Cardiac atrium fibroblast (primary cell): ENCODE measurements around the genes IFT46 and CENATAC.

- RAMPAGE, long total RNA = start-site peak on the minus strand at chr11:118565901-118565923, 30 and 10 reads in 2 replicates
Measured at GRCh38 chr11:118565824-118566335, at the start of gene IFT46. Gene IFT46 (minus strand): TSS chr11:118565931.

- RAMPAGE, long total RNA = no peak
Measured at GRCh38 chr11:118606113-118606548, 1.3 kb upstream of the PHLDB1 start.

GRCh38 chr11:118617930-118618631 is 10.7 kb downstream of the PHLDB1 start:
- RAMPAGE, long total RNA = no peak

DNA sequence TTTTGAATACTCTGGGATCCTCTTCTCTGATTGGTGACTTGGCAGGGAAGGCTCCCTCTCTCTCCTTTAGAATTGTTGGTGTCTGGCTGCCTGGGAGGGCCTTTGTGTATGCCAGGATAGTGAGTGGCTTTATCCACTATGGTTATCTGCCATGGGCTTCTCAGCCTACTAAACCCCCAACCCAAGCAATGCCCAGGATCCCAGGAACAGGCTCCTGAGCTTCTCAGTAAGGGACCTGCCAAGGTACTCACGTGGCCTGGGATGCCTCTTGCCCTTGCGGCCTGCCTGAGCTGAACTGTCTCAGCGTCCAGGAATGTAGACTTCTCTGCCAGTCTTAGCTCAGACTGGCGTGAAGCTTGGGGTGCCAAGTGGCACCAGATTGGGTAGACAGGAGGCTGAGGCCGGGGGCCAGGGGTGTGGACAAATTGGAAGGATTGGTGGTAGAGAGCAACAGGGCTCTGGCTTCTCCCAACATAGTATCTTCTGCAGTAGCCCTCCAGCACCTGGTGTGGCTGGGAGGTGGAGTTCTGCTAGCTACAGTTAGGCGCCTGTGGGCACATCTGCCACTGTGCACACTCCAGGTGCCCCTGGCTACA is 15.5 kb downstream of the PHLDB1 start:
- RAMPAGE, long total RNA = no peak

DNA sequence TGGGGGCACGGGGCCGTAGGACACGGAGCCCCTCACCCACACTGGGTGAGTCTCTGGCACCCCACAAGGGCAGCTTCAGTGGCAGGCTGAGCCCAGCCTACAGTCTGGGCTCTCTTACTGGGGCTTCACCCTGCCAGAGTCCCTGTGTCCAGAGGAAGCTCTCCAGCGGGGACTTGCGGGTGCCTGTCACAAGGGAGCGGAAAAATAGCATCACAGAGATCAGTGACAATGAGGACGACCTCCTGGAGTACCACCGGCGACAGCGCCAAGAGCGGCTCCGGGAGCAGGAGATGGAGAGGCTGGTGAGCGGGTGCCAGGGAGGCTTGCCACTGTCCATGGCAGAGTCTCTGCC is 20.9 kb downstream of the PHLDB1 start:
- RAMPAGE, long total RNA = no peak

DNA sequence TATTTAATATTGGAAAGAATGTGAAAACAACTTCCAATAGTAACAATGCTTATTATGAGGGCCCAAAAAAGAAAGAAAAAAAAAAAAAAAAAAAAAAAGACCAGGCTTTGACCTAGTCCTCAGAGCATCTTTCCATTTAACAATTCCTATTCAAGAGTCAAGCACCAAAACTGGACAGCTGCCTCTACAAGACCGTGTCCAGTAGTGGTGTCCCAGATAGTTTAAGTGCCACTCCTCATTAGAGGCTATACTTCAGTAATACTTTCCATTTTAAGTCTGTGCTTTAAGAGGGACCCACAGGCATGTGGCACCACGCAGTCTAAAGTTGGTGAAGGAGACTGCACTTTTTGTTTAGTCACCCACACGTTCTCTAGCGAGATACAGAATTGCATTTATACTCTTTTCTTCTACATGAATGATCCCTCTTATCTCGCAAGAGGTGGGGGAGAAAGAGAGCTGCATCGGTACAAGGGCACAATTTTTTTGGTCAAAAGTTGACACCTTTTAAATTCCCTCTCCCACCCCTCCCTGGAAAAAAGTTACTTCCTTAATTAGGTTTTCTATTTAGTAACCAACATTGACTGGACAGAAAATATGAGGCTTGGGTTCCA is 41.6 kb downstream of the DDX6 start:
- RAMPAGE, long total RNA = no peak

GRCh38 chr11:118762616-118763019 is 28.3 kb downstream of the DDX6 start:
- RAMPAGE, long total RNA = no peak

GRCh38 chr11:118792086-118793207 is 1.5 kb upstream of the DDX6 start:
- RAMPAGE, long total RNA = no peak

DNA sequence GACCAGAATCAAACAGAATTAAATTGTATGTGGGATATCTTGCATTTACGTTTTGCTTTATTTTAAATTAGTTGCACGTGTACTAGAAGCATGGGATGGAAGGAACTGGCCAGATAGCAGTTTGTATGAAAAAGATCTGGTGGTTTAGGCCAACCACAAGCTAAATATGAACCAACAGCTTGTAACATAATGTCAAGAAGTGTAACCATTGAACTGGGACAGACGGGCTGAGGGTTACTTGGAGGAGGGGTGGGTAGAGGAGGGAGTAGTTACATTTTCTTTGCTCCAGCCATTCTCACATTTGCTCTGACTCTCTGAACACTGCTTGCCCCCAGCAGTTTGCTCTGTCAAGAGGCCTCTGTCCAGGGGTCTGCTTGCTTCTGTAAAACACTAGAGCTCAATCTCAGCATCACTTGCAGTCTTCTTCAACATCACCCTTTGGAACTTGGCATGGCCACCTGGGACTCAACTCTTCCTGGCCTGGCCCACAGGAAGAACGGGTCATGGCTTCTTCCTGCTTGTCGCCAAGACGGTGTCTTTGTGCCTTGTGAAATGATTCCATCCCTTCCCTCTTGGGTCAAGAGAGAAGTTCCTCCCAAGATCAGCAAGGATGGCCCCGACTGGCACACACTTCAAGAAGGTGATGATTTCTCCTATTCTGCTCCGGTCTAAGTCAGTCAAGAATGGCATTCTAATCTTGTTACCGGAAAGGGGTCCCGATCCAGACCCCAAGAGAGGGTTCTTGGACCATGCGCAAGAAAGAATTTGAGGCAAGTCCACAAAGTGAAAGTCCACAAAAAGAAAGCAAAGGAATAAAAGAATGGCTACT is 31.5 kb upstream of the CXCR5 start:
- RAMPAGE, long total RNA = no peak

GRCh38 chr11:118889906-118890338 is 6.2 kb downstream of the CXCR5 start:
- RAMPAGE, long total RNA = no peak

DNA sequence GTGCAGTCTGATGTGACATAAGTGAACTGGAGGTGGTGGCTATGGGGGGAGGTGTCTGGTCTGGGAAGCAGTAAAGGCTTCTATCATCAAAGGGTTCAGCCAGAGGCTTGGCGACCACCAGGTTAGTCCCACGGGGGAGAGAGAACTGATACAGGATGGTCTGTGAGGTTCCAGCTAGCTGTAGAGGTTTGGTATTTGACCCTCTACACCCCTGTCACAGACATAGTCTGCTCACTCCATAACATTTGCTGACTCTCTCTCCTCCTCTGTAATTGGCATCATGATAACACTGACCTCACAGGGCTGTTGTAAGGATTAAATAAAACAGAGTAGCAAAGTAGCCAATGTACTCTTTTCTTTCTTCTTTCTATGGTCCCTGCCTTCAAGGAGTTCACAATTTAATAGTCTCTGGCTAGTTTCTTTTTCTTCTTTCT is 19.5 kb downstream of the BCL9L start:
- RAMPAGE, long total RNA = no peak

GRCh38 chr11:118907147-118908256 is 18.2 kb downstream of the BCL9L start:
- RAMPAGE, long total RNA = no peak

- RAMPAGE, long total RNA = no peak
Measured at GRCh38 chr11:118924253-118924533, 1.5 kb downstream of the BCL9L start.

DNA sequence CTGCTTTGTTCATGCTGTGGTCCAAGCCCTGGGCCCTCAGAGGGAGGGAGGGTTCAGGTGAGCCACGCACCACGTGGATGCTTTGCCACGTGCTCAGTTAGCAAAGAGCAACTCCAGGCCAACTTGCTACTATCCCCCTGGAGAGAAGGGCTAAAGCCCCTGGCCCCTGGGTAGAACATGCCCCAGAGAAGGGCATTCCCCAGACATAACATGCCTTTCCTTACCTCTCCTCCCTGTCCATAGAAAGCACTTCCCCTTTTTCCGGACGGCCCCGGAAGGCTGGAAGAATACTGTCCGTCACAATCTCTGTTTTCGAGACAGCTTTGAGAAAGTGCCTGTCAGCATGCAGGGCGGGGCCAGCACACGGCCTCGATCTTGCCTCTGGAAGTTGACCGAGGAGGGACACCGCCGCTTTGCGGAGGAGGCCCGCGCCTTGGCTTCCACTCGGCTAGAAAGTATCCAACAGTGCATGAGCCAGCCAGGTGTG is 8.7 kb downstream of the FOXR1 start:
- RAMPAGE, long total RNA = no peak

GRCh38 chr11:118997910-118998637 is at the start of gene CENATAC:
Gene CENATAC (plus strand): TSS chr11:118998138.
- RAMPAGE, long total RNA = no peak

DNA sequence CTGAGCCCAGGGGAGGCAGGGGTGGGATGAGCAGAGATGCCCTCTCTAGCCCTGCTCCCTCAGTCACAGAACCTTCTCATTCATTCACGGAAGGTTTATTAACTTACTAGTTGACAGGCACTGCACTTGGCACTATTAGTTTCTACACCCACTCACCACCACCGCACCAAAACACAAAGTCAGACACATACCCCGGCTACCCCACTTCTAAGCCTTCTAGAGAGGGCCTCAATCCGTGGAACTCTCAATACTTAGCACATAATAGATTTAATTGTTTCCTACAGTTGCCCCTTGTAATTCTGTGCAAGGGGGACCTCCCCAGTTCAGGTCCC is 11.2 kb downstream of the TRAPPC4 start:
- RAMPAGE, long total RNA = no peak

DNA sequence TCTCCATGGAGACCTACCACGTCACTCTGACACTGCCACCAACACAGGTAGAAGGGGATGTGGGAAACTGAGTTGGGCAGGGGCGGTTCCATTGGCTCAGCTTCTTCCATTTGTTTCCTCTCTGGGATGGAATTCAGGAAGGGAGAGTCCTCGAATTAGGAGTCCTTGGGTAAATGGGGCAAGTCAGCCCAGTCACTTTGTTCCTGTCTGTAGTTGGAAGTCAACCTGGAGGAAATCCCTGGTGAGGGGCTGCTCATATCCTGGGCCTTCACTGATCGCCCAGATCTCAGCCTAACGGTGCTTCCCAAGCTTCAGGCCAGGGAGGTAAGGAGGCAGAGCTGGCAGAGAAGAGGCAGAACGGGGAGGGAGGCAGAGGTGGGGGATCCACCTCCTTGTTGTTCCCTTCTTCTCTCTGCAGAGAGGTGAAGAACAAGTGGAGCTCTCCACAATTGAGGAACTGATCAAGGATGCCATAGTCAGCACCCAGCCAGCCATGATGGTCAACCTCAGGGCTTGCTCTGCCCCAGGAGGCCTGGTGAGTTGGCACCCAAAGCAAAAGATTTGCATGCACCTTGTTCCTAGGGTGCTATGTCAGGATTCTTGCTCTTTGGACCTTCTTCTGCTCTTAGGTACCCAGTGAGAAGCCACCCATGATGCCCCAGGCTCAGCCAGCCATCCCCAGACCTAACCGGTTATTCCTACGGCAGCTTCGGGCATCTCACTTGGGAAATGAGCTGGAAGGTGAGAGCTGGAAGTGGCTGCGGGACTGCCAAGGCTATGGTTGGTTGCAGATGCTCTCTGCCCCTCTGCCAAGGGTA is 3.7 kb downstream of the C2CD2L start:
- RAMPAGE, long total RNA = no peak

- RAMPAGE, long total RNA = no peak
Measured at GRCh38 chr11:119113289-119114058, 6.3 kb downstream of the C2CD2L start.

DNA sequence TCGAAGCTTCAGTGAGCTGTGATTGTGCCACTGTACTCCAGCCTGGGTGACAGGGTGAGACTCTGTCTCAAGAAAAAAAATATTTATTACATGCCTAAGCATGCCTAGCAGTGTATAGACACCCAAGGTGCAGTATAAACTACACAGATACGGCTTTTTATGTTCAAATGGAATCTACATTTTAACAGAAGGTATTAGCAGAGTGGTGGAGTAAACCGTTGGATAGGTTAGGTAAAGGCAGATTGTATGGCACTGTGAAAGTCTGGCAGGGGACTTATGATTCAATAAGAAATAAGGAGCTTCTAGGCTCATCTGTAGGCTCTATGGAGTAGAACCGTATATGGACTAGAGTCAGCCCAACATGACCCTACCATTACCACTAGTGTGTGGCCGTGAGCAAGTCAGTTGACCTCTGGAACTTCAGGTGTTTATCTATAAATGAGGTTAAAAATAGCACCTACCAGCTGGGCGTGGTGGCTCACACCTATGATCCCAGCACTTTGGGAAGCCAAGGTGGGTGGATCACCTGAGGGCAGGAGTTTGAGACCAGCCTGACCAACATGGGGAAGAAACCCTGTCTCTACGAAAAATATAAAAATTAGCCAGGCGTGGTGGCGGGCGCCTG is 4.3 kb downstream of the HINFP start:
- RAMPAGE, long total RNA = no peak

DNA sequence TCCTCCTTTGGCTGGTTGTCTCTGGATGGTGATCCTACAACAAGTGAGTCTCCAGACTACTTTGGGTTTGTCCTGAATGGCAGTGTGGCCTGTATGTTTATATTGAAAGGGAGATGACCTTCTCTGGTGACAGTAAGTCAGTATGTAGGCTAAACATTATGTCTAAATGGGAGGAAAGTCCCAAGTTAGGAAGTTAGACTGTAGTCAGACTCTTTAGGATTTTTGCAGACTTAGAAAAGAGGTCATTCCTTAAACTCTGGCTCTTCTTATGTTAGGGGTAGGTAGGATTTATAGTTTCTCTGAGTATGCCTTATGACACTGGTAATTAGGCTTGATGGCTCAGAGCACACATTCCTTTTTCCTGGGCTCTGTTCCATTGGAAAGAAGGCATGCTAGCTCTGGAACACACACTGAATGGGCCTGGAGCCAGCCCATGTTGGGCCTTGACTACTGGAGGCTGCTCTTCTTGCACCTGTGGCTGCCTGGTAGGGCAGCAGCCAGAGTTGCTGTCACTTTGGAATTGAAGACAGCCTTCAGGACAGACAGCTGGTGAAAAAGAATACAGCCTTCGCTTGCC is 18.3 kb downstream of the MCAM start:
- RAMPAGE, long total RNA = no peak